Epithelial cell of esophagus (primary cell): ENCODE data around the genes RGS12, LRPAP1 and NSG1.

GRCh38 chr4:3201752-3202849 lies 46.9 kb upstream of the MSANTD1 start:
- RRBS, result no CpG with 5 or more reads among the region's 11 CpGs

DNA sequence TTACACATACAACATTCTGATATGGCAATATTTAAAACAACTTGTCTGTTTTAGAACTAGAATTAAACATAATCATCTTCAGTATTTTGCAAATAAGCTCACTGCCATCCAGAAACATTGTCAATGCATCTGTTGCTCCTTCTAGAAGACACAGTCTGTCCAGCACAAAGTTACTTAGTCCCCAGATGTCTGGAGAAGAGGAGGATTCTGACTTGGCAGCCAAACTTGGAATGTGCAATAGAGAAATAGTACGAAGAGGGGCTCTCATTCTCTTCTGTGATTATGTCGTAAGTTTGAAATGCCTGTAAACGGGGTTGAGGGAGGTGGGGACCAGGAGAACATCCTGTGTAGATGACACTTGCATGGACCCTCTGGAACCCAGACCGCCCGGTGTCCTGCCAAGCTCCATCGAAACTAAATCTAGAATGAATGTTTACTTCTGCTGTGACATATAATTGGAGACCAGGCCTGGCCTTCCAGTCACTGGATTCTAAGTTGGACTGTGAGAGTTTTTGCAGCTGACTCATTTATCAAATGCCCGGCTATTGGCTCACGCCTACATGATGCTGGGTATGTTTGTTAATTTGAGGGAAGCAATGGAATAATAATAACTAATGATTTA lies 45.0 kb upstream of the MSANTD1 start:
- RRBS, result no CpG with 5 or more reads among the region's 8 CpGs

GRCh38 chr4:3242874-3243309 lies 6.1 kb upstream of the MSANTD1 start:
- RRBS, result no CpG with 5 or more reads among the region's 11 CpGs

GRCh38 chr4:3291534-3291955 lies 1.3 kb upstream of the RGS12 start:
- RRBS, result no CpG with 5 or more reads among the region's 17 CpGs

DNA sequence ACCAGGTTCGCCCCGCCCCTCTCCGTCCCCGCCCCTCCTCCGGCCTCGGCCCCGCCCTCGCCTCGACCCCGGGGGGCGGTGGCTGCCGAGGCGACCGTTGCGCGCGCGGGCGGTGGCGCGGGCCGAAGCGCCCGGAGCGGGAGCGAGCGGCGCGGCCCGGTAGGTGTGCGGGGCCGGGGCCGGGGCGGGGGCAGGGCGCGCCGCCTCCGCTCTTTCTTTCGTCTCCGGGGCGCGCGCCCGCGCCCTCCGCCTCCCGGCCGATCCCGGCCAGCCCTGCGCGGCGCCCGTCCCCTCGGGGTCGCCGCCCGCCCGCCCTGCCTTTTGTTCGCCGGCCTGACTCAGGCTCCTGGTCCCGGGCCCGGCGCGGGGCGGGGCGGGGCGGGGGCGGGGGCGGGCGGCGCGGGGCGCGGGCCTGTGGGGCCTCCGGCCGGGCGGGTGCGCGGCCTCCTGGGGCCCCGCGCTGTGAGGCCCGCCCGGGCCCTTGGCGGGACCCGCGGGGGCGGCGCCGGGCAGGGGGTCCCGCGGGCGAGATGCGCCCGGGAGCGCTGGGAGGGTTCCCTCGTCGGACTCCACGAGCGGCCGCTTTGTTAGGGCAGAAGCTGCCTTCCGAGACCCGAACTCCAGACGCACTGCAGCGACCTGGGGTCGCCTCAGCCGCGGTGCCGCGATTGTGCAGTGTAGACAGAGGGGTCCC lies at the start of gene RGS12:
Gene RGS12, plus strand, starts transcription at position 81 of the 694 bp plus-strand sequence.
- RRBS, result 2% methylated on average over 50 of the region's 109 CpGs

DNA sequence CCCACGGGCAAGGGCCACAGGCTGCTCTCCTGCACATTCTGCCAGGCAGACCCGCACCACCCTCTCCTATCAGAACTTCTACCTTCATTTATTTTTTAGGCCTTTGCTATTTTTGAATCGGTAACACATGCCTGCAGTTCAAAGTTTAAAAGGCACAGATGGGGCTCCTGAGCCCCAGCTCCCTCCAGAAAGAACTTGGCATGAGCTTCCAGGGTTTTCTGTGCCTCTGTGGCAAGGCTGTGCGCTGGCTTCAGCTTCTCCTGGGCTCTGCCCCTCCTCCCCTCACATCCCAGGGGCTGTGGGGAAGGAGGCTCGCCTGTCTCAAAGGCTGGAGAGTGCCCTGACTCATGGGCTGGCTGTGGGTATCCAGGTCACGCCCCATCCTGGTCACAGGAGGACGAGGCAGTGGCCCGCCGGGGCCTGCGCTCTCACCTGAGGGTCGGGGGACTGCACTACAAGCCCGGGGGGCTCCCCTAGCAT lies 18.1 kb downstream of the LRPAP1 start:
- RRBS, result 92% methylated on average over 4 of the region's 12 CpGs

- RRBS, result 2% methylated on average over 21 of the region's 95 CpGs
These were observed at the start of gene LRPAP1 for GRCh38 chr4:3531869-3532850. Gene LRPAP1, minus strand, starts transcription at chr4:3532422.

DNA sequence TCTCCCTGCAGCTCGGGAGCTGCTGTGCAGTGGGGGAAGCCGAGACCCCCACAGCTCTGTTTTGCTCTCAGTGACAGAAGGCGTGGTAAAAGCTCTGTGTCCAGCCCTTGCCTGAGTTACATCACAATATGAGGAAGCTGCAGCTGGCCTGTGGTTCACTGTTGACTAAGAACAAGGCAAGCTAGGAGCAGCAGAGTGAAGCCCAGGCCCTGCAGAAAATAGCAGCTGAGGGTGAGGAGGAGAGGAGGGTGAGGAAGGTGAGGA lies 88.4 kb upstream of the ADRA2C start:
- RRBS, result no CpG with 5 or more reads among the region's 3 CpGs

DNA sequence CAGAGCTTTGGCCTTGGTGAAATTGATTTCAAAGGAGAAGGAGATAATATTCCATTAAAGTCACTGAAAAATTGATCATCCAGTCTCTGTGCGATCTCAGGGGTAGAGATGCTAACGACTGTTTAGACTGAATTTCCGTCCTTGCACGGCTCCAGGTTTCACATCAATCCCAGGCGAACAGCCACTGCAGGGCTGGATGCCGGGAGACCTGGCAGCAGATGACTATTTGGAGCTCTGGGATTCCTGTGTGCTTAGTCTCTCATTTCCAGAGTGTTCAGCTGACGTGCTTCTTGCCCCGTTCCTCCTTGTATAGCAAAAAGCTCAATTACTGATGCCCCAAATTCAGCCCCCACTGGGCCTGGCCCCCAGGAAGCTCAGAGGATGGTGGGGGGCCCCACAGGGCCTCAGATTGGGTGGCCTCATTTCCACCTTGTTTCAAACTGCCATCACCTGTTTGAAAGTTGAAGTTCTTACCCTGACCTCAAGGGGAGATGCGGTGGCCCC lies 36.6 kb upstream of the ADRA2C start:
- RRBS, result no CpG with 5 or more reads among the region's 9 CpGs

- RRBS, result 8% methylated on average over 47 of the region's 144 CpGs
These were observed 1.1 kb downstream of the ADRA2C start for GRCh38 chr4:3766897-3768041.

GRCh38 chr4:3781193-3781453 lies 14.9 kb downstream of the ADRA2C start:
- RRBS, result no CpG with 5 or more reads among the region's 8 CpGs

DNA sequence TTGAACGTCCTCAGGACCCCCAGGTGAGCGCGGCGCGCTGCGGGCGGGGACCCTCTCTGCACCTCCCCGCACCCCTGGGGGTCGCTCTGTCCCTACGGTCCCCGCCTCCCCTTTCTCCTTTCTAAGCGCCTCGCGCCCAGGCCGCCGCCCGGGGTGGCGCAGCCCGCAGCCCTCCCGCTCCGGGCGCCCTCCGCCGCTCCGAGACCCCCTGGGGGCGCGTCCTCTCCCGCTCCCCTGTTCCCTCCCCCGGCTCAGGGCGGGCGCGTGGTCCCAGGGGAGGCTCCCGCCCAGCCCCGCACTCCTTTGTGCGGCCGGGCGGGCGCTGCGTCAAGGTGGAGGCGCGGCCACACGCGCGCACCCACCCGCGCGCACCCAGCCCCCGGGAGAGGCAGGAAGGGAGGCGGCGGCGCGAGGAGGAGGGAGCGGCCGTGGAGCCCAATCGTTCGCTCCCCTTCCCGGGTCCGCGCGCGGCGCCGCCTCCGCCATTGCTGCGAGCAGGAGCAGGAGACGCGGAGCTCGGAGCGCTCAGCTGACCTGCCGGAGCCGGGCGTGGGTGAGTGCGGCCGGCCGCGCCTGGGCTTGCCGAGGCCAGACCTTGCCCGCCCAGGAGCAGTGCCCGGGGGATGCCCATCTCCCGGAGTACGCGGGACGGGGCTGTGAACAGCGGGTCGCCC lies at the start of gene NSG1:
Gene NSG1, plus strand, starts transcription at position 482 of the 674 bp plus-strand sequence.
- RRBS, result 2% methylated on average over 61 of the region's 85 CpGs

- RRBS, result 3% methylated on average over 10 of the region's 53 CpGs
These were observed 879 bp downstream of the NSG1 start for GRCh38 chr4:4387635-4388326.

- RRBS, result no CpG with 5 or more reads among the region's 9 CpGs
These were observed 57.1 kb downstream of the STX18 start for GRCh38 chr4:4484586-4485272.

GRCh38 chr4:4502703-4503238 lies 39.1 kb downstream of the STX18 start:
- RRBS, result no CpG with 5 or more reads among the region's 10 CpGs

DNA sequence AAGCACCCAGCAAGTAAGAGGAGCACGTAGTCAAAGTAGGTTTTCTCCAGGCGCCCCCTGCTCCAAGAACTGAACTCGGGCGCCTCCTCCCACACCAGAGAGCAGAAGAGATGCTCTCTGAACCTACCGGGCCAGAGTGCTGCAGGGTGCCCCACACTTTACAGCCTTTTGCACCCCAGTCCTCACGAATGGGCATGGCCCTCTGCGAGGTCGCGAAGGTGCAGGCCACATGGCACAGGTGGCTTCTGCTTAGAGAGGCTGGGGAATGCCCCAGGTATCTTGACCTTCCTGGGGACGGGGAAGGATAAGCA lies 8.1 kb upstream of the MSX1 start:
- RRBS, result no CpG with 5 or more reads among the region's 10 CpGs

GRCh38 chr4:5004239-5004554 lies 15.1 kb downstream of the CYTL1 start:
- RRBS, result no CpG with 5 or more reads among the region's 3 CpGs

GRCh38 chr4:5045080-5045480 lies 6.2 kb upstream of the STK32B start:
- RRBS, result no CpG with 5 or more reads among the region's 3 CpGs

DNA sequence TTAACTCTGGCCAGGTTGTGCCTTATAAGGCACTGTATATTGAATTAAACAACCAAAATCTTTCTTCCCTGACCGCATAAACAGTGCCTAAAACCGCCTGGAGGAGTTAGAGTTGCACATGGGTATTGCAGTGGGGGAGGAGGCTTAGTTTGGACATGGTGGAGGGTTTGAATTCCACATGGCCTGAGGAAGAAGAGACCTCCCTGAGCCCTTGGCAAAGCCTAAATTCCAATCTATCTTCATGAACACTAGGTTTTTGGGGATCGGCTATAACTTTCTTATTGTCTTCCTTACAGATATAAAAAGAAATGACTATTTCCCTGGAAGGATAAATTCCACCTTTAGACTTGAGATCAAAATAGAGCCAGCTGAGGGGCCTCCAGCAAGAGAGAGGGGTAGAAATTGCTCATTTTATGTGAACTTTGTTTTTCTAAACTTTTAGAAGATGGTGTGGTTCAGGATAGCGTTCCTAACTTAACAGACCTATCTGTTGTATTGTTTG lies 289.6 kb downstream of the EVC2 start:
- RRBS, result no CpG with 5 or more reads among the region's 4 CpGs

- RRBS, result no CpG with 5 or more reads among the region's 22 CpGs
These were observed 264.4 kb downstream of the EVC2 start for GRCh38 chr4:5443947-5444470.